Pulmonary lymph node (tissue), 1 donor: ENCODE measurements around the gene ACCS.

- PRO-cap: no peak
Observed at GRCh38 chr11:43898546-43899523, 18.2 kb downstream of the ALKBH3 start.

GRCh38 chr11:43919690-43920204, 22.7 kb upstream of the C11orf96 start:
- PRO-cap: no peak

GRCh38 chr11:43984658-43985577, 42.5 kb downstream of the C11orf96 start:
- PRO-cap: no peak

DNA sequence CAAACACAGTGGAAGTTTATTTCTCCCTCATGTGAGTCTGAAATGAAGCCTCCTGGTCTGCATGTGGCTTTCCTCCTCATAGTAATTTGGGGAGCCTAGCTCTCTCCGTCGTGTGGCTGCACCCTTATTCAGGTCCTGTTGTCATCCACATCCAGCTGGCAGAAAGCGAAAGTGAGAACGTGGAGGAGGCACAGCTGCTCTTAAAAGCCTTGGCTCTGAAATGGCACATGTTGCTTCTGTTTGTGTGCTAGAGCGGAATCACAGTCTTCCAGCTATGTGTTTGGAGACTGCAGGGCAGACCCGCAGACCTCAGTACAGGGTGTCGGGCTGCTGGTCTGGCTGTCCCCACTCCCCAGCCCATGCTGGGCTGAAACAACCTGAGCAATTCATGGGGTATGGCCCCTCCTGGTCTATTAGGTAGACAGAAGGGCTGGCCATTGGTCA, 50.4 kb downstream of the C11orf96 start:
- PRO-cap: no peak

- PRO-cap: bidirectional peak, plus-strand start at chr11:44066336, minus-strand start at chr11:44066184; bidirectional peak, plus-strand start at chr11:44066498, minus-strand start at chr11:44066414
Observed at GRCh38 chr11:44065601-44066678, at the start of gene ACCS. ACCS (plus strand) TSS chr11:44066270.

- PRO-cap: no peak
Observed at GRCh38 chr11:44229841-44230642, 79.9 kb downstream of the ALX4 start.

- PRO-cap: no peak
Observed at GRCh38 chr11:44450521-44451085, 114.9 kb upstream of the CD82 start.

DNA sequence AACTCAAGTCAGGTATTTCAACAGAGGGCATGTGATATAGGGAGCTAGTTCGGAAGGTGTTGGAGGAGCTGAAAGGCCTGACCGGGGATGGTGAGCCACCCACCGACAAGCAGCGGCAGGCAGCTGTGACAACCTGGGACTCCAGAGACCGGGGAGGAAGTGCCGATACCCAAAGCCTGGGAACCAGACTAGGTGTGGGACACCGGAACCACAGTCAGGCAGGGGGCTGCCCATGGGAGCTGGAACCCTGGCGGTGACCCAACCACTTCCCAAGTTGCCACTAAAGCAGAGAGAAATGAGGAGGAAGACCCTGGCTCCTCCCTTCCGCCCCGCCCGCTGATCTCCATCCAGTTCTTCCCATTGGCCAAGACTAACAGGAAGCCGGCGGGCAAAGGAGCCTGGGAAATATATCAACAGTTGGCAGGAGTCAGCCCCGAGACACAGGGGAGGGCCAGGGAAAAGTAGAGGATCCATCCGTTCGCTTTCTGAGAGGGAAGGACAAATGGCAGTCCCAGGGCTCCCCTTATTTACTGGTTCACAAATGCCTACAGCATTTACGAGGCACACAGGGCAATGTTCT, 39.6 kb upstream of the CD82 start:
- PRO-cap: no peak

- PRO-cap: unidirectional peak, plus-strand start at chr11:44609354; bidirectional peak, plus-strand start at chr11:44609737, minus-strand start at chr11:44609697
Observed at GRCh38 chr11:44609050-44609959, 43.8 kb downstream of the CD82 start.

- PRO-cap: no peak
Observed at GRCh38 chr11:44671027-44671497, 55.7 kb upstream of the TSPAN18 start.

- PRO-cap: no peak
Observed at GRCh38 chr11:44883520-44883899, 67.2 kb downstream of the TP53I11 start.

DNA sequence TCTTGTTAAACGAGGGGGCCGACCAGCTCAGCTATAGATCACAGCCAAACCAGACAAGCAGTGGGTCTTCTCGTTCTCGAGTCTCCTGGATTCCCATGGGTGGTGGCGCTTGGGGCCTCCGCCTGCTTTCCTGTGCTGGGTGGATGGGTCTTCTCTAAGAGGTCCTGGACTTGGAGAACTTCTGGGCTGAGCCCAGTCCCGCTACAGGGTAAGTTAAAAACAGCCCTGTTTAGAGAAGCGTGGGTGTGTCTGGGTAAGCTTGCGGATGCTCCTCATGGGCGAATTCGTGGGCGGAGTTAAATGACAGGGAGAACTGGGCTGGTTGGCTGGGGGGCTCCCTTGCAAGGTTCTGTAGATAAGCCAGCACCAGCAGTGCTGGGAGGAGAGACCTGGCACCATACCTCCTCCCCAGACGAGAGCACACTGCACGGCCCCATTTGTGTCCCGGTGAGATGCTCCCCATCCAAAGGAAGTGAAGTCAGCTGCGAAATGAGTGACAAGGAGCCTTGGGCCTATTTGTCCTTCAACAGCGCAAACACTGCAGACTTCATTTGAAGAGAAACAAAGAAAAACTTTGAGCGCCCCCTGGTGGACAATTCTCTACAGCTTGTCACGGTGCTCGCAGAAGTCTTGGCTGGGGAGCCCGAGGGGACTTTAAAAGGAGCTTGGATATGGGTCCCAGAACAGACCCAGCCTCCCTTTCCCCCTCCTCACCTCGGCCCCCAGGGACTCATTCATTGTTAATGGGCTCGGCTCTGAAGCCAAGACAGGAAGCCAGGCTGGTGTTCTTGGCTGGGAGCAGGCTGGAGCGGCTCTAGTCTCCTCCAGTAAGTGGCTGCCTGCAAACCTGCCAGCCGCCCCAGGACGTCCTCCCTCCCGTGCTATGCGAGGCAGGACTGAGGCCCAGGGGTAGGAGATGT, 39.5 kb downstream of the TP53I11 start:
- PRO-cap: no peak

DNA sequence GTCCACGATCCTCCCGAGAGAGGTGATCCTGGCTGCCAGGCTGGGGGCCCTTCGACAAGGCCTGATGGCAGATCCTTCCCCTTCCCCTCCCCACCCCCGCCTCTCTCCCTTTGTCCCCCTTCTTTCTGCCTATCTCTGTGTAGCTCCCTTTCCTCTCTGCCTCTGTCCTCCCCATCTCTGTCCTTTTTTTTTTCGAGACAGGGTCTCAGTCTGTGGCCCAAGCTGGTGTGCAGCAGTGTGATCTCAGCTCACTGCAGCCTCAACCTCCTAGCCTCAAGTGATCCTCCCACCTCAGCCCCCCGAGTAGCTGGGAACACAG, 38.9 kb downstream of the TP53I11 start:
- PRO-cap: no peak

DNA sequence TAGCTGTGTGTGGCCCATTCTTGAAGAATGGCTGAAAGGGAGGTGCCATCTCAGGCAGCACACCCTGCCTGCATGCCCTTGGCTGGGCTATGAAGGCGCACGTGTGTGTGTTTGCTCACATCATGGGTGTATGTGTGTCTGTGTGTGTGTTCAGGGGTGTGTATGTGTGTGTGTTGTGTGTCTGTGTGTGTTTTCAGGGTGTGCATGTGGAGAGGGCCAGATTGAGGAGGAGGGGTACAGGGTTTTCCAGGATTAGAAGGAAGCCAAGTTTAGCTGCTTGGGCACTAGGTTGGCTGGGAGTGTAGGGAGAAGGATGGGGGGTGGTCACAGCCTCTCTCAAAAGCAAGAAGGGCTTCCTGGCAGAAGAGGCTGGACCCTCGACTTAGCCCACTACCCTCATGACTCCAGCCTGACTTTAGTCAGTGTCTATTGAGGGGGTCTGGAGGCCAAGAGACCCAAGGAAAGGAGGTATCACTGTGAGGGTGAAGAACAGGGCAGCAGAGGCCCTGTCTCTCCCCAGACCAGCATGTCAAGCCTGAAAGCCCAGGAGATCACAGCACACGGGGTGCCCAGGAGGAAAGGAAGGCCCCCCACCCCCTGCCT, 16.4 kb downstream of the TP53I11 start:
- PRO-cap: no peak

DNA sequence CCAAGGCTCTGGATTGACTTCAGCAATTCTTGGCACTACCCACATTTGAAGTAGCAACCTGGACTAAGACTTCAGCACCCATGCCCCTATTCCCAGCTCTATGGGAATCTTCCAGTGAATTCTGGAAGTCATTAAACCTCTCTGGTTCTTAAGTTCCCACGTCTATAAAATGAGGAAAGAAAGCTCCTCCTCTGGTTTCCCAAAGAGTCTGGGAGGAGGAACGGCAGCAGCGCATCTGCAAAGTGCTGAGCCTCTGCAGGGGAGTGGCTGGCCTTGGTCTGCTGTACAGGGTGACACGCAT, 73.6 kb upstream of the TP53I11 start:
- PRO-cap: no peak

DNA sequence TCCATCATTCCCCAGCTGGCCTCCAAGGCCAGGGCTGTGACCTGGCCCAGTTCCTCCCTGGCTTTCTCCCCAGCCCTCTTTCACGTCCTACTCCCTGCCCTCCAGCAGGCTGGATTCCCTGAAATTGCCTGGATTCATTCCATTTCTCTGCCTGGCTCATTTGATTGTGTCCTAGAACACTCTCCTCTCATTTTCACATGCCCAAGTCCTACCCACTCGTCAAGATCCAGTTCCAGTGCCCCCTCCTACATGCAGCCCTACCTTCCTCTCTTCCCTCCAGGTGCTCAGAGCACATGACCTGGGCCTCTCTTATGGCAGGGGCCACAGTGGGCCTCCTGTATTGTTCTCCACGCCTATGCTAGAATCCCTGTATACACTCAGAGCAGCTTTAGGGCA, 57.0 kb upstream of the PRDM11 start:
- PRO-cap: no peak

DNA sequence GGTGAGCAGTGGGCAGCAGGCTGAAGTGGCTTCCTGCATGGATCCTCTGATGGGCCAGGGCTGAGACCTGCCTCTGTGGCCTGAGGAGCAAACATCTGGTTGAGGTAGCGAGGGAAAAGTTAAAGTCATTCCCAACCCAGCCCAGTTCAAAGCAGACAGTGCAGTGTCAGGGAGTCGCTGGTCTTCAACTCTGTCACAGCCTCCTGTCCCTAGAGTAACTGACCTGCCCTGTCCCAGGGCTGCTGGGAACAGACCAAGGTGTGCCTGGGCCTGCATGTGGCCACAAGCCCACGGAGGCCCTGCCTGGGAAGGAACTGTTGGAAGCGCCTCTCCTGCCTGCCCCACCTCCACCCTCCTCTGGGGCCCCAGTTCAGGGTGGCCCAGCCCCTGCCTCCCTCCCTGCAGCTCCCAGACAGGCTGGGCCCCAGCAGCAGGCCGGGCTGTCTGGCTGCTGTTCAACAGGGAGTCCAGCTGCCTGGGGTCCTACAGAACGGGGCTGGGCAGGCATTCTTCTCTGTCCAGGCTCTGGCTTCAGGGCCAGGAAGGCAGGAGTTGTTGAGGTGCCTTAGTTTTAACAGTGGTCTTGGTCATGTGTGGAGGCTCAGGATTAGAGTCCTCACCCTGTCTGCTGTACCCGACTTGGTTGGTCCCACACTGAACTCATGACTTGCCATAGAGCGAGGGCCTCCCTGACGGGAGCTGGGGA, 11.7 kb downstream of the PRDM11 start:
- PRO-cap: no peak

- PRO-cap: no peak
Observed at GRCh38 chr11:45226795-45227612, 59.1 kb downstream of the SYT13 start.

- PRO-cap: no peak
Observed at GRCh38 chr11:45281912-45282546, 4.1 kb downstream of the SYT13 start.

GRCh38 chr11:45355288-45355843, 69.2 kb upstream of the SYT13 start:
- PRO-cap: no peak